Osteoblast (primary cell): ENCODE results near the gene CDK12.

- CAGE, long polyA plus RNA, result no peak
- RRBS, result no CpG with 5 or more reads among the region's 16 CpGs
Observed at GRCh38 chr17:38728052-38729158, 1.7 kb upstream of the CISD3 start.

GRCh38 chr17:38738341-38739247, 8.5 kb downstream of the CISD3 start:
- CAGE, long polyA plus RNA, result no peak
- RRBS, result no CpG with 5 or more reads among the region's 26 CpGs

- CAGE, long polyA plus RNA, result no peak
- RRBS, result no CpG with 5 or more reads among the region's 8 CpGs
Observed at GRCh38 chr17:38741760-38742378, 6.3 kb downstream of the PCGF2 start.

- CAGE, long polyA plus RNA, result no peak
- RRBS, result no CpG with 5 or more reads among the region's 5 CpGs
Observed at GRCh38 chr17:38743530-38744197, 4.5 kb downstream of the PCGF2 start.

DNA sequence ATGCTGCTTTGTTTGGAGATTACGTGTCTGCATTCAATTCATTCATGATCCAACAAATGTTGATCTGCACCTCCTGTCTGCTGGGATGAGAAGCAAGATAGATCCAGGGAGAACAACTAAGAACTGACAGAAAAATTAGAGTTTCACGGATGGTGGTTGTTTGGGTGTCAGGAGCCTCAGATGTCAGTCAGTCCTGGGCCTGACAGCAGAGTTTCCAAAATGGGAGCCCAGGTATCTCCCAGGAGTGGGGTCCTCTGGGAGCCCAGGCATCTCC, 25.8 kb downstream of the LASP1 start:
- CAGE, long polyA plus RNA, result no peak
- RRBS, result no CpG with 5 or more reads among the region's 2 CpGs

GRCh38 chr17:38898608-38899639, 29.1 kb downstream of the LASP1 start:
- CAGE, long polyA plus RNA, result no peak
- RRBS, result no CpG with 5 or more reads among the region's 17 CpGs

DNA sequence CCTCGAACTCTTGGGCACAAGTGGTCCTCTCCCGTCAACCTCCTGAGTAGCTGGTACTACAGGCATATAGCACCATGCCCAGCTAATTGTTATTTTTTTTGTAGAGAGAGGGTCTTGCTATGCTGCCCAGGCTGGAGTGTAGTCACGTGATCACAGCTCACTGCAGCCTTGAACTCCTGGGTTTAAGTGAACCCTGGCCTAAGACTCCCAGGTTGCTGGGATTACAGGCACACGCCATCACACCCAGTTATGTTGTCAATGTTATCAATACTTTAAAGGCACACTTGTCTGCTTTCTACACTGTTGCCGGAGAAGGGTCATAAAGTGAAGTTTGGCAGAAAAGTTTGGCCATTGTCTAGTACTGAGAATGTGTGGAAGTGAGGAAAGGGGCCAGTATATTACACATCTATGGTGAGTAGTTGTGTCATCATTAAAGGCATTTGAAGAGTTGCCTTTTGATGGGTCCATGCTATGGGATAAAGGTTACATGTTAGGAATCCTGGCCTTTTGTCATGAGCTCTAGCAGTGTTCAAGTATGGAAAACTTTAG, 33.7 kb downstream of the LASP1 start:
- CAGE, long polyA plus RNA, result no peak
- RRBS, result no CpG with 5 or more reads among the region's 5 CpGs

- CAGE, long polyA plus RNA, result no peak
- RRBS, result no CpG with 5 or more reads among the region's 9 CpGs
Observed at GRCh38 chr17:38923871-38924247, 43.3 kb downstream of the FBXO47 start.

DNA sequence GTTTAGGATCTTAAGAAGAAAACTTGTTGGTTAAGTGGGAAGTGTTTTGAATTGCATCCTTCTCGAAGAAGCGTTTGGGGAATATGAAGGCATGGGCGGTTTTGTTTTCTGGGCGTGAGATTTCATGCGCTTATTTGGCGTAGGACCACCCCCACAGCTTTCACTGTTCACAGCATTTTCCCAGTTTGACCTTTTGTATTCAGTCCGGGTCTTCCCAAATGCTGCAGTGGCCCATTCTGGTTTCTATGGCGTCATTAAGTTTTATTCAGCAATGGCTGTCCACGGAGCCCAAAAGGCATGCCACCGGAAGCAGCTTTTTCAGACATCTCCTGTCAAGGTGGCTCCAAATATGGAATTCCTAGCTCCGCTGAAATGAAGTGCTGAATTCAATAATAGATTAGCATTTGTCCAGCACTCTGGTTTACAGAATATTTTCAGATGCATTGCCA, 90.5 kb upstream of the FBXO47 start:
- CAGE, long polyA plus RNA, result no peak
- RRBS, result 44% methylated on average over 2 of the region's 11 CpGs

DNA sequence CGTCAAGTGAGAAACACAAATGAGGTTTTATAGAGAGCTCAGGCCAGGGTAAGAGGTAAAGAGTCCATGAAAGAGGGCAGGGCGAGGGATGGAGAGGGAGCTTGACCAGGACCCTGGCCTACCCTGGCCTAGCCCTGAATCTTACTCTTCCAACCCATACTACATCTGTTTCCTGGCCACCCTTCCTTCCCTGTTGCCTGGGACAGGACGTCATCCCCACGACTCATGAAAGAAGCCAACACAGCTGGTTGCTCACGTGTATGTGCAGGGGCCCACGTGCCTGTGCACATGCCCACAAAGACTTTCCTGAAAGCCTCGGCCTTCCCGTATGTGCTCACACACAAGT, 7.2 kb downstream of the PLXDC1 start:
- CAGE, long polyA plus RNA, result no peak
- RRBS, result no CpG with 5 or more reads among the region's 8 CpGs

- CAGE, long polyA plus RNA, result no peak
- RRBS, result no CpG with 5 or more reads among the region's 6 CpGs
Observed at GRCh38 chr17:39196186-39196764, 1.2 kb downstream of the CACNB1 start.

GRCh38 chr17:39204425-39204859, 4.4 kb downstream of the RPL19 start:
- CAGE, long polyA plus RNA, result no peak
- RRBS, result no CpG with 5 or more reads among the region's 12 CpGs

- CAGE, long polyA plus RNA, result no peak
- RRBS, result no CpG with 5 or more reads among the region's 15 CpGs
Observed at GRCh38 chr17:39400101-39400907, 1.1 kb downstream of the FBXL20 start.

DNA sequence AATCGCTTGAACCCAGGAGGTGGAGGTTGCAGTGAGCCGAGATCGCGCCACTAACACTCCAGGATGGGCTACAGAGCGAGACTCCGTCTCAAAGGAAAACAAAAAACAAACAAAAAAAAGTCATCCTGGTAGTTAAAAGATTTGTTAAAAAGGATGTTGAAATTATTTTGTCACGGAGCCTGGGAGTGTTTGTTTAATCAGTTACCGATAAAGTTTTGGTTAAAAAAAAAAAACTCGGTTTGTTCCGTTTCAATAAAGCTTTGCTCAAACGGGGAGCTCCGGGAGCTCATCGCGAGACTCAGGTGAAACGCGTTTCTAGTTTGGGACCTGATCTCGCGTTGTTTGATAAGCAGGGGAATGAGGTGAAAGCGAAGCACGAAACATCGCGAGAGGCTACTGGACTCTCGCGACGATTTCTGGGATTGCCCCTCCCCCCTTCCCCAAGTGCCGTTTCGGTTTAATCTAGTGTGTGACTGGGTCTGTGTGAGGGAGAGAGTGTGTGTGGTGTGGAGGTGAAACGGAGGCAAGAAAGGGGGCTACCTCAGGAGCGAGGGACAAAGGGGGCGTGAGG, at the start of gene CDK12:
Gene CDK12 (plus strand): TSS at position 443 of the 571 bp plus-strand sequence.
- CAGE, long polyA plus RNA, result no peak
- RRBS, result no CpG with 5 or more reads among the region's 30 CpGs

GRCh38 chr17:39625023-39625822, 1.5 kb upstream of the PPP1R1B start:
- CAGE, long polyA plus RNA, result no peak
- RRBS, result no CpG with 5 or more reads among the region's 7 CpGs

- CAGE, long polyA plus RNA, result no peak
- RRBS, result 8% methylated on average over 4 of the region's 7 CpGs
Observed at GRCh38 chr17:39631273-39631791, 4.6 kb downstream of the PPP1R1B start.

DNA sequence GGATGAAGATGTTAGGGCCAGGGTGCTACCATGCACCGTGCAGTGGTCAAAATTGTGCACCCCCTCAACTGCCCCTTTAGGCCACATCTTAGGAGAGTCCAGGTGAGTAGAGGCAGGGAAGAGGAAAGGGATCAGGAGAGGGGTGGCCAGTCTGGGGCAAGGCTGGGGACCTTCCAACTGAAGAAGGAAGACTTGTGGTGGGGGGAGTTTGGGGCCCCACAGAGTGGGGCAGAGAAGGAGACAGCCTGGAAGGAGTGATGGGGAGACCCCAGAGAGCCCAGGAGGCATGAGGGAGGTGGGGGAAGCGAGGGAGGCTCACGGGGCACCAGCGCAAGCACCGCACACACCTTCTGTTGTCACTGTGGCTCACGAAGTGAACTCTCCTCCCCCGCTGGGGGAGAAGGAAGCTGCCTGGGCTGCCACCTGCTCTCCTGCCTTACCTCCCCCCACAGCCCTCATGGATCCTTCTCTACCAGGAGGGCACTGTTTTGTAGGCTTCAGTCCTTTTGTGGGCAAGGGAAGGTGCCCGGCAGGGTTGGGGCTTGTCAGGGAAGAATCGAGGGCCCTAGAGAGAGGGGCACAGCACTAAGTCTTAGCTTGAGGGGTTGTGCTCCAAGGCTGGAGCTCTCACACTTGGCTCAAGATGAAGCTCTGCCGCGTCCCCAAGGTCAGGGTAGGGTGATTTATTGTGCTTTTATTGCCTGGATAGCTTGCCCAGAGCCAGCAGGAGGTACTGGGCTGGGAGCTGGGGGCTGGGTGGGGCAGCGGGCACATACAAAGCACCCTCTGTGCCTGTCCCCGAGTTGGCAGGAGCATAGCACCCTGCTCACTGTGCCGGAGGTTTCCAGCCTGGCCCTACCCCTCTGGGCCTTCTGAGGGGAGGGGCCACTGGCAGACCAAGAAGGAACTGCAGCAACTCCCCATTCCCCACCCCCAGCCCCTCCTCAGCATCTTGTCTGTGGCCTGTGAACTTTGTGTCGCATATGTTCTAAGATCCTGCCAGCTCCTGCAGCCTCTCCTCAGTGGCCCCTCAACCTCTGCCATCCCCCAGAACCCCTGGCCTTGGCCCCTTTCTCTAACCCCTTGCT, 4.6 kb upstream of the STARD3 start:
- CAGE, long polyA plus RNA, result no peak
- RRBS, result no CpG with 5 or more reads among the region's 15 CpGs

- CAGE, long polyA plus RNA, result no peak
- RRBS, result no CpG with 5 or more reads among the region's 2 CpGs
Observed at GRCh38 chr17:39668816-39669064, 487 bp downstream of the PNMT start.

DNA sequence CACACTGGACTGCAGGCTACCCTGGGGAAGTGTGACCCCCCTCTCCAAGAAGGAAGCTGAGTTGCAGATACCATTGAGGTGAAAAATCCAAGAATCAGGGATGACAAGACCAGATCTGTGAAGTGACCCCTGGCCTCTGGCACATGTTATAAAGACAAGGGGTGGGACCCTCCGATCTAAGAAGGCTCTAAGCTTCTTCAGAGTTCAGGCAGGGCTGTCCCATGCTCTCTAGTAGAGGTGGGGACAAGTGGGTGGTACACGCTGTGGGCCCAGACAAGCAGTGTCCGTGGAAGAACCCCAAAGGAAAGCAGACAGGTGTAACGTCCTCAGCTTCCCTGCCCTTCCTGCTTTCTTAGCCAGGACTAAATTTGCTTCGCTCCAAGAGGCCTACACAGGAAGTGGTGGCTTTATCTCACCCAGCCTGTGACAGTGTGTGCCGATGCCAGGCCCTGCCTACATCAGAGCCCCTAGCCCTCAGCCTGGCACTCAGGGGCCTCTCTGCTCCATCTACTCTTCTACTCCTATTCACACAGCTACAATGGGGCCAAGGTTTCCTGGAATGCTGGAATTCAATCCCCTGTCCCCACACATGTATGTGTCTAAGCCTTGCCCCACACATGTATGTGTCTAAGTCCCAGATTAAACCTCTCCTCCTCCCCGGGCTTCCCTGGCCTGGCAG, 8.4 kb downstream of the PGAP3 start:
- CAGE, long polyA plus RNA, result no peak
- RRBS, result 76% methylated on average over 1 of the region's 7 CpGs

DNA sequence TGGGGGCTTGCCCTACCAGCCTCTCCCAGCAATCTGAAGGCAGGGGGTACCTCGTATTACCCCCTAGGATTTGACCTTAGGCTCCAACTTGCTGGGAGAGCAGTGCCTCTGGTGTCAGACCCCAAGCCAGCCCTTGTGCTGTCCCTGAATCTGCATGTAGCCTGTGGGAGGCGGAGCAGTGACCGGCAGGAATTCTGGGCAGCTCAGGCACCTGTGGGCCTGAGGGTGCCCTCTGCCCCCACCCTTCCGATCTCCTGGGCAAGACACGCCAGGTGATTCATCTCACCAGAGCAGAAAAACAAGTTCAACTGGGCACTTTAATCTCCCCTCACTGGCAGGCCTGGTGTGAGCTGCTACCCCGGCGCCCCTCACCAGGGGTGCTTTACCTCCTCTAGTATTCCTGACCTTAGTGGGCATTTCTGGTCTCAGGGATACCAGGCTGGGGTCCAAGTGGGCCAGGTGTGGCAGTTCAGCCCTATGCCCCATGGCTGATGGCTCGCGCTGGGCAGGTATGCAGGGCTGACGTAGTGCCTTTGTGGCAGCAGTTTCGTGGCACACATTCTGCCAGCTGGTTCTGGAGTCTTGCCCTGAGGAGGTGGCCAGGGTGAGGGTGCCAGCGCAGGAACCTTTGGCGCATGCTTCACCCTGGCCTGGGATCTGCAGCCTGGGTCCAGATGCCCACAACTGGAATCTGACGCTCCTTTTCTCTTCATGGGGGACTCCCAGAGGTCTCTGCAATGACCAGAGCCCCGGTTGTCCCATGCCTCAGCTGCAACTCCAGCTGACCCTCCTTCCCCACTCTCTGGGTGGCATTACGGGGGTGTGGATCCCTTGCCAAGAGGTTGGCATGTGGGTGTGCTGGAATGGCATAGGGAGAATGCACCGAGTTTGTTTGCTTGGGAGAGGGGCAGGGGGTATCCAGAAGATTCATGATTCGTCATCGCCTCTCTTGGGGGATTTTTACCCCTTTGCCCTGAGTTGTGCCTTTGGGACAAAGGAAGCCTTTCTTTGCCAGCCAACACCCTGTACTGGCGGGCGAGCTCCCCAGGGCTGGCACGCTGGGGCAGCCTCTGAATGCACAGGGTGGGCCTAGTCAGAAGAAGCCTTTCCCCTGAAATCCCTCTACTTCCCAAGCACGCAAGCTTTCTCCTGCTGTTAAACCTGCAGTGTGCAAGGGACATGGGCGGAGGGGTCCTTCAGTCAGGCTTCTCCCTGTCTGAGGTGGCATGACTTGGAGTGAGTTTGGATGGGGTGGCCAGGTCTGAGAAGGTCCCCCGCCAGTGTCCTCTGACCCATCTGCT, 6.3 kb downstream of the ERBB2 start:
- CAGE, long polyA plus RNA, result no peak
- RRBS, result no CpG with 5 or more reads among the region's 25 CpGs